ENCODE measurements around the genes PTPRD, TYRP1 and MPDZ.

GRCh38 chr9:7739807-7740179, 59.8 kb downstream of the DMAC1 start:
- PRO-cap = no peak

DNA sequence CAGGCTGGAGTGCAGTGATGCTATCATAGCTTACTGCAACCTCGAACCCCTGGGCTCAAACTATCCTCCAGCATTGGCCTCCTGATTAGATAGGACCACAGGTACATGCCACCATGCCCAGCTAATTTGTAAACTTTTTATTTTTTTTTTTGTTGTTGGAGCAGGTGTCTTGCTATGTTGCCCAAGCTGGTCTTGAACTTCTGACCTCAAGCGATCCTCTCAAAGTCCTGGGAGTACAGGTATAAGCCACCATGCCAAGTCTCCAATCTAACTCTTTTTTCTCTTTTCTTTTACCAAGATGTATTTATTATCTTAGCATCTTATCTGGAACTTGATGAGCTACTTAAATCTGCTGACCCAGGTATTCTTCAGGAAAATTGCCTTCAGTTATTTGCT, 158.1 kb upstream of the DMAC1 start:
- PRO-cap = no peak

- PRO-cap = no peak
Observed at GRCh38 chr9:7974433-7974961, 174.9 kb upstream of the DMAC1 start.

- PRO-cap = no peak
Observed at GRCh38 chr9:7983467-7984141, 184.0 kb upstream of the DMAC1 start.

GRCh38 chr9:8856872-8857352, 1057.3 kb upstream of the DMAC1 start:
- PRO-cap = no peak

DNA sequence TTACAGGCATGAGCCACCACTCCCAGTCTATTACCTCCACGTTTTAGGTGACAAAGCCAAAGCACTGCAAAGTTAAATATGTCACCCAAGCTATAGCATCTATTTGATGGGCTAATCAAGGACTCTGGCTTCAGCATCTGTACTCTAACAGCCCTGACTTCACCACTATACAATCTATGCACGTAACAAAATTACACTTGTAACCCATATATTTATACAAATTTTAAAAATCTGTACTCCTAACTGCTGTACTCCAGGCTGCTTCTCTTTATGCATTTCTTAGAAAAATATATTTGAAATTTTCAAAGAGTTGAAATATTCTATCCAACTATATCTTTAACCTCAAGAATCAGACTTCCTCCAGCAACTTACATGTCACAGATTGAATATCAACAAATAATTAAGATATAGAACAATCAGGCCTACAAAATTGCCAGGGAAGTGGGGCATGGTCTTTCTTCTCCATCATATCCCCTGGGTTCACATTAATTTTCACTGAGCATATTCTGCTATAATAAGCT, 248.5 kb downstream of the PTPRD start:
- PRO-cap = no peak

- PRO-cap = no peak
Observed at GRCh38 chr9:10612492-10613433, at the start of gene PTPRD. Gene PTPRD (minus strand): TSS chr9:10613002.

DNA sequence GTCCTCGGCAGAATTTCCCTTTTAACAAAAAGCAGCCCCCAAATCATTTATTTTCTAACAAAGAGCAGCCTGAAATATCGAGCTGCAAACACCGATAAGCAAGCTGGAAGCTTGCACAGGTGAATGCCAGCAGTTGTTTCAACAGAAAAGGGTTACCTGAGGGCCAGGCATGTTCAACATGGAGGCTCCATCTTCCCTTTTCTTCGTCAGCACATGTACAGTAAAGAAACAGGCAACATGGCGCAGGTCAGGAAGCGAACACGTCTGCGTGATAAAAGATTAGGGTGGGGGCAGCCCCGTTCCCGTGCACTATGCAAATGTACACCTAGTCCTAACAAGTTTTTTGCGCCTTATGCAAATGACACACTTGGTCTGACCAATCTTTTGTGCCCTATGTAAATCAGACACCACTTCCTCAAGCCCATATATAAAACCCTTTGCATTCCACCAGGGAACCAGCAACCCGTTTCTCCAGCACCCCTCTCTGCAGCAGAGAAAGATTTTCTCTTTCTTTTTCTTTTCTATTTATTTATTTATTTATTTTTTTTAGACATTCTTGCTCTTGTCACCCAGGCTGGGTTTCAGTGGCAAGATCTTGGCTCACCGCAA, 452.1 kb upstream of the PTPRD start:
- PRO-cap = no peak

GRCh38 chr9:12262214-12262692, 430.9 kb upstream of the TYRP1 start:
- PRO-cap = no peak

- PRO-cap = no peak
Observed at GRCh38 chr9:12693154-12693920, at the start of gene TYRP1. Gene TYRP1 (plus strand): TSS chr9:12693385.

DNA sequence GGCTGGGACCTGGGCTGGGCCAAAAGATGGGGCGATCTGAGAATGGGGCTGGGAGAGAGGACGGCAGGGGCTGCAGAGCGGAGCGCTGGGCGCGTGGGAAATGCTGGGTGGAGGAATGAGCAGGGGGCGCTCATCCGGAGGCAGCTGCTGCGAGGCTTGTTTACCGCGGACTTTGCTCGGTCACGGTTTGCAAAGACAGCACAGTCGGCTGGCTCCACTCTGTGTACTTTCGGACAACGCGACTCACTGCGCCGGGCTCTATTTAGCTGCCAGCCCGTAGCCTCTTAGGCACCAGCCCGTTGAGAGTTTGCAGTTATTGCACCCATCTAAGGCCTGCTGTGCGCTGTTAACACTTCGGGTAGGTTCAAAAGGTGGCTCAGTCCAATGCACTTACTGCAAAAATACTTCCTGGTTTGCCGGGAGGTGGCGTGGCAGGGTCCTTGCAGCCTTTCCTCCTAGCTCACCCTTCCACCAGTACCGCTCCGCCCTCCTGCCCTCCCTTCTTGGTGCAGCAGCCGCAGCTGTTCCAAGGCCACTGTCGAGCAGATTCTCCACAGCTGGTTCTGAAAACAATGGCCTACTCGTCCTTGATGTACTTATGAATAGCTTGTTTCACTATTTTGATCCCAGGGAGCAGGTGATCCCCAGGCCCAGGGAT, 1.4 kb downstream of the LURAP1L start:
- PRO-cap = bidirectional peak, plus-strand start at position 531 of the sequence, minus-strand start at position 235 of the sequence

DNA sequence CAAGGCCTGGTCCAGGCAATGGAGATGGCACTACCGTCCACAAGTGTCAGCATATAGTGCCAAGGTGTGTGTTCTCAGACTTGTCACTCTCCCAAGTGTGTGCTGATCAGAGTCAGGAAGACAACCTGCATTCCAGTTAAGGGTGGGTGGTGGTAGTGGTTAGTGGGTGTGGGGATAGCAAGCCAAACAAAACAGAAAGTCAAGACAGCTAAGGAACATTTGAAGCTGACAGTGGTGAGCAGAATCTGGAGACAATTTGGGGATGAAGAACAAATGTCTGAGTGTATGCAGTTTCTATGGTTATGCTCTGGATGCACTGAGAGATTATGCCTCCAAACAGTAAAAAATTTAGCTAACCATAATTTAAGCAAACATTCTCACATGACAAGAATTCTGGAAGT, 148.6 kb downstream of the LURAP1L start:
- PRO-cap = no peak

GRCh38 chr9:12934406-12934743, 159.6 kb downstream of the LURAP1L start:
- PRO-cap = no peak

- PRO-cap = no peak
Observed at GRCh38 chr9:13168172-13168804, 111.2 kb downstream of the MPDZ start.

- PRO-cap = no peak
Observed at GRCh38 chr9:13189922-13190560, 89.5 kb downstream of the MPDZ start.

DNA sequence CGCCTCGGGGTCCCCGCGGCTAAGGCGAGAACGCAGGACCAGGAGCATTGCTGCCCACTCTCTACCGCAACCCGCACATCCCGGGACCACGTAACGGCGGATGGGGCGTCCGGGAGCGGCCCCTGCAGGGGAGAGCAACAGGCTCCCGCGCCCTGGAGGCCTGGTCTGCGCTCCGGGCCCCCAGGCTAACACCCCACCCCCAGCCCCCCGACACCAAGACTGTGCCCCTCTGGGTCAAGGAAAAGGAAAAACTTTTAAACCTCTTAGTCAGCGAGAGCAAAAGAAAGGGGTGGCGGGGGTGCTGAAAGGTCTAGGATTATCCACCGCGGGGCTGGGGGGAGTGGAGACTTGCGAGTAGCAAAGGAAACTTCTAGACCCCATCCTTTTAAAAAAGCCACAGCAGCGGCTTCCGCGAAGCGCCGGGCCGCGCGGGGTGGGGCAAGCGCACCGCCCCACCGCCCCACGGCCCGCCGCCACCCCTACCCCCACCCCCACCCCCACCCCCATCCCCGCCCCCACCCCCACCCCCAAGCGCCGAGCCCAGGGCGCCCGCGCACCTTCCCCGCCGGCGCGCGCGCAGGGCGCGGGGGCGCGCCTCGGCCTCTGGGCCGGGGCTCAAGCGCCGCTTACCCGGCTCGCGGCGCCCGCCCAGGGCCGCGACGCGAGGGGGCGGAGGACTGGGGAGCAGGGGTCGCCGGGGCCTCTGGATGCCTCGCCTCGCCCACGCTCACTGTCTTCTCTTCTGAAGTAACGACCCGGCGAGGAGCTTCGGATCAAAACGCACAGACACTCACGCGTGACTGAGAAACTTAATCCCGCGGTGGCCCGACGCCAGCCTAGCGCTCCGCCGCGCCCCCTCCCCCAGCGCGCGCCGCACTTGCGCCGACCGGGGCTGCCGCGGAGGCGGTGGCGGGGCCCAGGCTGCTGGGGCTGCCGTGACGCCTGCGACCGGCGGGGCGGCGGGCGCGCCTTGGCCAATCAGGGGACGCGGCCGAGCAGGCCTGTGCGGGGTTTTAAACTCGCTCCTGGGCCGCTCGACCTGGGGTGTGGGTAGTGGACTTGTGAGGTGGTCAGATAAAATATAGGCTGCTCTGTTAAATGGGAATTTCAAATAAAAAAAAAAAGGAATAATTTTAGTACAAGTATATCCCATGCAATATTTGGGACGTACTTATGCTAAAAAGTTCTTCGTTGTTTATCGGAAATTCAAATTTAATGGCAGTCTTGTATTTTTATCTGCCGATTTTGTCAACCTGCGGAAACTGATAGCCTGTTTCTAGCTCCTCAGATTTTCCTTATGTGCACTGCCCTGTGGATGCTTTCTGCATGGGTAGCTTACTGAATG, at the start of gene MPDZ:
MPDZ (minus strand) TSS at position 923 of the 1,345 bp plus-strand sequence.
- PRO-cap = bidirectional peak, plus-strand start at position 579 of the sequence, minus-strand start at position 578 of the sequence; bidirectional peak, plus-strand start at position 885 of the sequence, minus-strand start at position 802 of the sequence

GRCh38 chr9:14203278-14203840, 110.6 kb downstream of the NFIB start:
- PRO-cap = no peak

DNA sequence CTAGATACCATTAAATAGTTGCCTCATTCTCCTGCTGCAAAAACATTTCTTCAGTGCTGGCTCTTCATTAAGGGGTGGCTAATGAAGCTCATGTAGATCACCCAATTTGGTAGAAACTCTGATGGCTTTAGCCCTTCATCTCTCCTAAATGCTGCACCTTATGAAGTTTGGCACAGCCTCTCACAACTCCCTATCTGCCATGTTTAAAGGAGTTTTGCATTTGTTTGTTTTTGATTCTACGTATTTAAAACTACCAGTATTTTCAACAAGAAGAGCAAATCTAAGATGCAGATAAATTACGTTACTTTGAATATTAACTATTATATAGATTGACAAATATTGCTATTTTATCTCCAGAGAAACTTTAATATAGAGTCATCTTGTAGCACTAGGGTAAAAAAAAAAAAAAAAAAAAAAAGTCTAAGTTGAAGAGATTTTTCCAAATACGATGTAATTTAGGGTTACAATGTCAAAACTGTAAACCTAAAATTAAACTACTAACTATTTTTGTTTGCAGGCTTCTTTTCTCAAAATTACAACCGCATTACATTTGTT, 94.9 kb downstream of the NFIB start:
- PRO-cap = no peak

GRCh38 chr9:14221526-14222061, 92.3 kb downstream of the NFIB start:
- PRO-cap = no peak

- PRO-cap = no peak
Observed at GRCh38 chr9:14240226-14241059, 73.5 kb downstream of the NFIB start.